Cardiac muscle cell (in vitro differentiated cells and primary cell): ENCODE data around the gene APCDD1L.

- RAMPAGE, long total RNA = no peak
- RRBS = no CpG with 5 or more reads among the region's 28 CpGs
These were observed 14.9 kb upstream of the VAPB start for GRCh38 chr20:58373629-58374980.

DNA sequence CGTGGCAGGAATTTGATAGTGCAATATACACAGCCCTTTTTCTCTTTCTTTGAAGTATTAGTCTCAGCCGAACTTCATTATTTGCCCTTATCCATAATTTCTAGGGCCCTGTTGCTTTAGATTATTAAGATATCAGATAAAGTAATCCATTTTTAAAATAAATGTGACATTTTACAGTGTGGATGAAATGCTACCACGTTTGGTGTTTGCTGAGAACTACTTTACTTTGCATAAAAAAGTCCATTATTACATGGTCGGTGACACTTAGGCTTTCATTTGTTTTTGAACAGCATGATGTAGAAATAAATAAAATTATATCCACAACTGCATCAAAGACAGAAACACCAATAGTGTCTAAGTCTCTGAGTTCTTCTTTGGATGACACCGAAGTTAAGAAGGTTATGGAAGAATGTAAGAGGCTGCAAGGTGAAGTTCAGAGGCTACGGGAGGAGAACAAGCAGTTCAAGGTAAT, 51.6 kb downstream of the VAPB start:
- RAMPAGE, long total RNA = no peak
- RRBS = no CpG with 5 or more reads among the region's 6 CpGs

DNA sequence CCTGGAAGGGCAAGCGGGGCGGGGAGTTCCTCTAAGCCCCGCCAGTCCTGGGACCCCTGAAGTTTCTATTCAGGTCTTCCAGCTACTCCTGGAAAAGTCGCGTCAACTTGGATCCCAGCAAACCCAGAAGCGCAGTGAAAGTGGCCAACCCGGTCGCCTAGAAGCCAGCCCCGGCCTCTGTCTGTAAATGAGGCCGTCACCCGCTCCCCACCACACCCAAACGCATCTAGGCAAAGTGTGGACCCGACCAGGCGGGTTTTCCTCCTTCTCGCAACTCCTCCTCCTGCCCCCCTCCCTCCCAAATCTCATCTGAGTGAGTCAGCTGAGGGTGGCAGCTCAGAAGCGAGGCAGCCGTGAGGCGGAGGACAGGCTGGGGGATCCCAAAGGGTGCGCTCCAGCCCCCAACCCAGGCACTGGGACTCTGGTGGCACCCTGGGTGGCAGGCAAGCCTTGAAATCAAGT, at the start of gene APCDD1L:
TSS of gene APCDD1L (minus strand) at position 239 of the 462 bp plus-strand sequence.
- RAMPAGE, long total RNA = no peak
- RRBS = no CpG with 5 or more reads among the region's 19 CpGs

DNA sequence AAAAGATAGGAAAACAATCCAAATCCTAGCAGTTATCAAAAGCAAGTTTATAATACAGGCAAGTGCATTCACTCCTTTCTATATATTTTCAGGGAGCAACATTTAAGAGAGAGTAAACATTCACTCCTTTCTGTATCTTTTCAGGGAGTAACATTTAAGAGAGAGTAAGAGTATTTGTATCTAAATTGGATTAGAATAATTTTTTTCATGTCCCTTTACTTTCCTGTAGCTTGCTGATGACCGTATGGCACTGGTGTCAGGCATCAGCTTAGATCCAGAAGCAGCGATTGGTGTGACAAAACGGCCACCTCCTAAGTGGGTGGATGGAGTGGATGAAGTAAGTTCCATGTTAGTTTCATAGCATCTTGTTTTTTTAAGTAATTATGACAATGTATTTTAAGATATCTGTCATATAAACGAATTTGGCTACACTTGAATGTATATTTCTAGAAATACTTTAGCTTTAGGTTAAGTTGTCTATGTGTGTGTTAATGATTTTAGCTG, 16.2 kb downstream of the STX16 start:
- RAMPAGE, long total RNA = no peak
- RRBS = no CpG with 5 or more reads among the region's 4 CpGs

GRCh38 chr20:58690613-58691331, 1.8 kb upstream of the NPEPL1 start:
- RAMPAGE, long total RNA = no peak
- RRBS = no CpG with 5 or more reads among the region's 9 CpGs

- RAMPAGE, long total RNA = no peak
- RRBS = 3% methylated on average over 32 of the region's 70 CpGs
These were observed 612 bp downstream of the NPEPL1 start for GRCh38 chr20:58693012-58693812.

GRCh38 chr20:58839374-58839994, 51.7 kb upstream of the GNAS start:
- RAMPAGE, long total RNA = no peak
- RRBS = 14% methylated on average over 16 of the region's 31 CpGs

- RAMPAGE, long total RNA = no peak
- RRBS = 67% methylated on average over 1 of the region's 20 CpGs
These were observed 8.8 kb downstream of the GNAS start for GRCh38 chr20:58899706-58900812.

DNA sequence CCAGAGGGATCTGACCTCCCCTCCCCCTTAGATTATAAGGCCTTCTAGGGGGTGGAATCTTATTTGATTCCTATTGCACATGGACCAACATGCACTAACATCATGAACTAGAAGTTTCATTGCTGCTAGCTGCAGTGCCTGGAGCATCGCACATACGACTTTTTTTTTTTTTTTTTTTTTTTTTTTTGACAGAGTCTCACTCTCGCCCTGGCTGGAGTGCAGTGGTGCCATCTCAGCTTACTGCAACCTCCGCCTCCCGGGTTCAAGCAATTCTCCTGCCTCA, 11.3 kb downstream of the GNAS start:
- RAMPAGE, long total RNA = no peak
- RRBS = no CpG with 5 or more reads among the region's 5 CpGs

DNA sequence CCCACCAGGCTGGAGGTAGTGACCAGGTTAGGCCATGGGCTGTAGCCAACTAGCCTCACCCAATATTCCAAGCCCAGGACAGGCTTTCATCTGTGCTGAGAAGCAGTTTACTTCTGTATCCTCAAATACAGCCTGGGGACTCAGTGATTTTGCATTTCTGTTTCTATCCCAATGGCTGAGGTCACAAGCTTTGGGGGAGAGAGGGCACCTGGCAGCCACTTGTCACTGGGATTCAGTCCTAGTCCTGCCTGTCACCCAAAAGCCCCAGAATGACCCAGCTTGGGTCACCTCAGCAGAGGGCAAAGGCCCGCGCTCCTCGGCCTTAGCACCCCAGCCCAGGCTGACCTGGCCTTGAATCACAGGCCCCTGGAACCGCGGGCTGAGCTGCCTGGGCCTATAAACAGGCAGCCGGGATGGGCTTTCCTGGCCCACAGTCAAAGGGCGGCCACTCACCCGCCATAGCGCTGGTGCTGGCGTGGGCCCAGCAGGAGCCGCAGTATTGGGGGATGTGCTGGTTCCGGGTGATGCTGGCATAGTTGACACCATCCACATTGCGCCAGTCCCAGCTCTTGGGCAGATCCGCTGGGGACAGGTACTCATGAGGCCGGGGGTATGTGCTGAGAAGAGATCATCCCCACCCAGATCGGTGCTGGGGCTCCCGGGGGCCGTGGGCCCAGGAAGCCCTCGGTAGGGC, 1.0 kb downstream of the CTSZ start:
- RAMPAGE, long total RNA = no peak
- RRBS = 67% methylated on average over 8 of the region's 19 CpGs

DNA sequence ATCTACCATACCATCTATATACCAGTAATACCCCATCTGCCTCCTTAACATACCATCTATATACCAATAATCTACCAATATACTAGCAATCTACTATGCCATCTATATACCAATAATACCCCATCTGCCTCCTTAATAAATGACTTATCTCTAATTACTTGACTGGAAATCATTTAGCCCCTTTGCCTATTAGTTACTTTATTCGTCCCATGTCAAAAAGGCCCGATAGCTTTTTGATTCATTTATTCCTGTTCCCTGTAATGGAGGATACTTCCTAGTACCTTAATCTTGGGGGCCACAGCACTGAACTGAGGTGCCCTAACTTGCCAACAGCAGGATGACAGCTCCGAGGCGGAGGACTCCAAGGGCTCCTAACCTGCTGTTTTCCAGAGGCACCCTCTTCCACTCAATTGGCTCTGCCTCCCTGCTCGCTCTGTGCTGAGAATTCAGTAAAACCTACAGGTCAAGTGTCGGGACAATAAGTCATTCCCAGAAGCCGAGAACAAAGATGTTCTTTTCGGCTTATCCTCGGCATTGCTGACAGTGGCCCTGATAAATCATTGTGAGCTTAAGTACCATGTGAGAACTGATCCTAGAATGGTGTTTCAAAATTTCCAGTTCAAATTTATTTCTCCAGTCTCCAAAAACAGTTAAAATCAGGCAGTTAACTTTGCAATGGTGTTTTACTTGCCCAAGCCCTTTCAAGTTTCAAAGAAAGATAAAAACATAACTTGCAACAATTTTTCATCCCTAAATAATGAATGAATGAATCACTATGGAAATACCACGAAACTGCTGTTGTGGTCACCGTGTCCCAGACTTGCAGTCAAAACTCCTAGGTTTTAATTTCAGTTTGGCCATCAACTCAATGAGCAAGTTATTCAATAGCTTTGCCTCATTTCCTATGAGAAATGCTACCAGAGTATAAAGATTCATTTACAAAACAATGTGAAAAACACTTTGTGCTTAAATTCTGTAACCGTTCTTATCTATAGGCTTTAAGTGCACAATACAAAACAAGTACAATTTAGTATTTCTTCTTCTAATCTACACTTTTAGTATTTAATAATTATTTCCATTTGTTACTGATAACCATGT, 4.5 kb downstream of the ATP5F1E start:
- RAMPAGE, long total RNA = no peak
- RRBS = no CpG with 5 or more reads among the region's 12 CpGs

- RAMPAGE, long total RNA = no peak
- RRBS = no CpG with 5 or more reads among the region's 17 CpGs
These were observed 39.3 kb upstream of the ZNF831 start for GRCh38 chr20:59124153-59124966.

GRCh38 chr20:59145642-59146374, 17.8 kb upstream of the ZNF831 start:
- RAMPAGE, long total RNA = no peak
- RRBS = no CpG with 5 or more reads among the region's 20 CpGs

DNA sequence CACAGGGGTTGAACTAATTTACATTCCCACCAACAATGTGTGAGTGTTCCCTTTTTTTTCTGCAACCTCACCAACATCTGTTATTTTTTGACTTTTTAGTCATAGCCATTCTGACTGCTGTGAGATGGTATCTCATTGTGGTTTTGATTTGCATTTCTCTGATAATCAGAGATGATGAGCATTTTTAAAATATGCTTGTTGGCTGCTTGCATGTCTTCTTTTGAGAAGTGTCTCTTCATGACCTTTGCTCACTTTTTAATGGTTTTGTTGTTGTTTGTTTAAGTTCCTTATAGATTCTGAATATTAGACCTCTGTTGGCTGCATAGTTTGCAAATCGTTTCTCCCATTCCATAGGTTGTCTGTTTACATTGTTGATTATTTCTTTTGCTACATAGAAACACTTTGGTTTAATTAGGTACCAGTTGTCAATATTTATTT, 1.8 kb upstream of the ZNF831 start:
- RAMPAGE, long total RNA = no peak
- RRBS = no CpG with 5 or more reads among the region's 1 CpG

- RAMPAGE, long total RNA = no peak
- RRBS = 3% methylated on average over 25 of the region's 63 CpGs
These were observed 58.7 kb downstream of the ZNF831 start for GRCh38 chr20:59221893-59223098.

DNA sequence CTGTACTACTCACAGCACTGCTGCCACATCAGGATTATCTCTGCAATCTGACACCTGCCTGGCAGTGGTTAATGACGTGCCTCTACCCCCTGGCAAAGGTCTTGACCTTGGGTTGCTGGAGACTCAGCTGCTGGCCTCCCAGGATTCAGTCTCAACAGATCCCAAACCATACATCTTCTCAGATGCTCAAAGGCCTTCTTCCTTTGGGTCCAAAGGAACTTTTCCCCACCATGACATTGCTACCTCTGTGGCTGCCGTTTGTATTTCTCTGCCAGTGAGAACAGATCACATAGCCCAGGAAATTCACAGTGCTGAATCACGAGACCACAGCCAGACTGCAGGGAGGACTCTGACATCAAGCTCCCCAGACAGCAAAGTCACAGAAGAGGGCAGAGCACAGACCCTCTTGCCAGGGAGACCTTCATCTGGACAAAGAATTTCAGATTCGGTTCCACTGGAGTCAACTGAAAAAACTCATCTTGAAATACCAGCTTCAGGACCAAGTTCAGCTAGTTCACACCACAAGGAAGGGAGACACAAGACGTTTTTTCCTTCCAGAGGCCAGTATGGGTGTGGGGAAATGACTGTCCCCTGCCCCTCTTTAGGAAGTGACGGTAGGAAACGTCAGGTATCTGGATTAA, 46.4 kb upstream of the EDN3 start:
- RAMPAGE, long total RNA = no peak
- RRBS = no CpG with 5 or more reads among the region's 7 CpGs

DNA sequence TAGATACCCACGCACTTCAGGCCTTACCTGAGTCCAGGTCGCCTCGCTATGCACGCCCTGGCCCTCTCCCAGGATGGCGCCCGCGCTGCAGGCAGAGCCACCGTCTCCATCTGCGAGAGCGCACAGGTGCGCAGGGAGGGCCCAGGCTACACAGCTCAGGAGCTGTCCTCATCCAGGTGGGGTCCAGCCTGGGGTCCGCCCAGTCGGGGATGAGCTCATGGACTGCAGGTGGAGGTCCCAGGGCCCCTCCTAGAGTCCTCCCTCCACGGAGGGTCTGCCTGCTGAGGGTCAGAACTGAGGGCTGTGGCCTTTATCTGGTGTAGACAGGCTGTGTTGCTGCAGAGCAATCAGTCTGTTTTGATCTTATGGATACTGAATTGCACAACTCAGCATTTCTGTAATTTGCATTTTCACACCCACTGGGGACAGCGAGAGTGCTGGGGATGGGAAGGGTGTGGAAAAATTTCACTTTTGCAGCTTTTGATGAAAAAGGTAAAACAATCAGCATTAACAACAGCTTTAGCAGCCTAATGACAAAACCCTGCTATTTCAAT, 78.0 kb upstream of the PHACTR3 start:
- RAMPAGE, long total RNA = no peak
- RRBS = no CpG with 5 or more reads among the region's 15 CpGs

- RAMPAGE, long total RNA = no peak
- RRBS = 45% methylated on average over 5 of the region's 20 CpGs
These were observed 102.4 kb downstream of the SYCP2 start for GRCh38 chr20:59830698-59831689.

GRCh38 chr20:60008143-60008870, 50.1 kb downstream of the CDH26 start:
- RAMPAGE, long total RNA = no peak
- RRBS = no CpG with 5 or more reads among the region's 3 CpGs

DNA sequence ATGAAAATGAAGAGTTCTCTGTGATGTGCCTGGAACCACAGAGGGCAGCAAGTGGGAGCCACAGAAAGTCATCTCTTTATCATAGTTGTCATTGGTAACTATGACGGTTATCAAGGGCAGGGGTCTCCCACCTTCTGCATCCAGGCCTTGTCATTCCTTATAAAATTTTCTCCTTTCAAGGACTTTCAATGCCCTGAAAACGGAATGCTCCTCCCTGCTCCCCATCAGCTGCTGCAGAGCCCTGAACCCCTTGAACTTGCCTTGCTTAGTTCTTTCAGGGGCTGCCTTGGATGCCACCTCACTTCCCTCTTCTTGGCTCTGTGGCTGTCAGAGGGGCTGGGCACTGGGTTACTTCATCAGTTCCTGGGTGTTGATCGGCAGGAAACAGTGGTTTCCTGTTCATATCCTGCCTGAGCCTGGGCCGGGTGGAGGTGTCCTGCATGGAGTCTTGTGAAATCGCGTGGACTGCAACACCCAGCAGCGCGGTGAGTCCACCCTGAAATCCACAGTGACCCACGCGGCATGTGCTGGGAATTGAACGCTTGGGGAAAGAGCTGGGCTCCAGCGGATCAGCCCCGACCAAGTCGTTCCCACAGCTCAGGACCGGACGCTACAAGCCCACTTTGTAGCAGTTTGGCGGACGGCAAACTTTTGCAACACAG, 97.4 kb downstream of the CDH26 start:
- RAMPAGE, long total RNA = no peak
- RRBS = no CpG with 5 or more reads among the region's 18 CpGs